Hair follicular keratinocyte (primary cell): ENCODE results near the genes FAM120A and FAM120AOS.

DNA sequence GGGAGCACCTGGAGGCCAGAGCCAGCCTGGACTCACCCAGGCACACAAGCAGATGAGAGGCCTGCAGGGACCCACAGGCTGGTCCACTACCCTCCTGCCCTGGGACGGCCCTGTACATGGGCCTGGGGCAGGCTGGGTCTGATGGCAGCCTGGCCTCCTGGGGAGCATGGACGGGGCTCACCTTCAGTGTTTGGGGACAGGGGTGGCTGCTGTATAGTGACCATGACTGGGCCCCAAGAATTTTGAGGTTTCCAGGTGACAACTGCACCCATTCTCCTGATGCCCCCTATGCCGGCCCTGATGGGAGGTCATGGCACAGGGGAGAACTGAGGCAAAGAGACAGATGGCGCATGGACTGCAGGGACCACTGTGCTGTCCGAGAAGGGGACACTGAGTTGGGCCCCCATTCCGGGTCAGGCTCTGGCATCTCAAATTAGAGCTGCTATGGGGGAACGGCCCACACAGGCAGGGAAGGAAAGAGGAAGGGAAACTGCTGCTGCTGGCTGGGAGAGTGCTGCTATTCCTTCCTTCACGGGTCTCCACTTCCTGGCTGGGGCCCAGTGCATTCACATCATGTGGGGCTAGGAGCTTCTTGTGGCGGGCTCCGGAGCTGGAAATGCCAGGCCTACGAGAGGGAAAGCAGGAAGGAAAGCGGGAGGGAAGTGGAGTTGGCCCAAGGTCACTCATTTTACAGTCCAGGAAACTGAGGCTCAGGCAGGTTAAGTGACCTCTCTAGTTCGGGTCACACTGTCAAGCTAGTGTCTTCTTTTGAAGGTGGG, 1.4 kb upstream of the CARD19 start:
- RAMPAGE, long total RNA, result no peak

- RAMPAGE, long total RNA, result no peak
These were observed 713 bp downstream of the WNK2 start for GRCh38 chr9:93184678-93185026.

DNA sequence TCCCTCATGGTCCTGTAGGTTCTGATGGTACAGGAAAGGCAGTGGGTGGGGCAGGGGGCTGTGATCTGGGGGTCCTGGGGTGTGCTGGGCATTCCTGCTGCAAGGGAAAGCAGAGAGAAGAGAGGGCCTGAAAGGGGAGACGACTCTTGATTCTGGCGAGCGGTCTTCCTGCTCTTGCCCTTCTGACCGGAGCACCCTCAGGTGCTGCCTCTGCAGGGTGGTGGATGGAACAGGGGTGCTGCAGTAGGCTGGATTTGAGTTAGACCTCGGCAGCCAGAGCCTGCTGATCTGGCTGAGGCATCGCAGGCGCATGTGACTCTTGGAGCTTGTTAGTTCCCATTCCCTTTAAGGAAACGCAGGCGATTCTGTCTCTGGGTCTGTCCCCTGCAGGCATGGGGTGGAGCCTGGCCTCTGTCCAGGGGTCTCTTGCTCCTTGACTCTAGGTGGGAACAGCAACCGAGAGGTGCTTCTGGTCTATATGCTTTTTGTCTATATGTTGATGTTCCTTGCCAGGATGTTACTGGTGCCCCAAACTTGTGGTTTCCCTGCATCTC, 3.0 kb downstream of the WNK2 start:
- RAMPAGE, long total RNA, result no peak

DNA sequence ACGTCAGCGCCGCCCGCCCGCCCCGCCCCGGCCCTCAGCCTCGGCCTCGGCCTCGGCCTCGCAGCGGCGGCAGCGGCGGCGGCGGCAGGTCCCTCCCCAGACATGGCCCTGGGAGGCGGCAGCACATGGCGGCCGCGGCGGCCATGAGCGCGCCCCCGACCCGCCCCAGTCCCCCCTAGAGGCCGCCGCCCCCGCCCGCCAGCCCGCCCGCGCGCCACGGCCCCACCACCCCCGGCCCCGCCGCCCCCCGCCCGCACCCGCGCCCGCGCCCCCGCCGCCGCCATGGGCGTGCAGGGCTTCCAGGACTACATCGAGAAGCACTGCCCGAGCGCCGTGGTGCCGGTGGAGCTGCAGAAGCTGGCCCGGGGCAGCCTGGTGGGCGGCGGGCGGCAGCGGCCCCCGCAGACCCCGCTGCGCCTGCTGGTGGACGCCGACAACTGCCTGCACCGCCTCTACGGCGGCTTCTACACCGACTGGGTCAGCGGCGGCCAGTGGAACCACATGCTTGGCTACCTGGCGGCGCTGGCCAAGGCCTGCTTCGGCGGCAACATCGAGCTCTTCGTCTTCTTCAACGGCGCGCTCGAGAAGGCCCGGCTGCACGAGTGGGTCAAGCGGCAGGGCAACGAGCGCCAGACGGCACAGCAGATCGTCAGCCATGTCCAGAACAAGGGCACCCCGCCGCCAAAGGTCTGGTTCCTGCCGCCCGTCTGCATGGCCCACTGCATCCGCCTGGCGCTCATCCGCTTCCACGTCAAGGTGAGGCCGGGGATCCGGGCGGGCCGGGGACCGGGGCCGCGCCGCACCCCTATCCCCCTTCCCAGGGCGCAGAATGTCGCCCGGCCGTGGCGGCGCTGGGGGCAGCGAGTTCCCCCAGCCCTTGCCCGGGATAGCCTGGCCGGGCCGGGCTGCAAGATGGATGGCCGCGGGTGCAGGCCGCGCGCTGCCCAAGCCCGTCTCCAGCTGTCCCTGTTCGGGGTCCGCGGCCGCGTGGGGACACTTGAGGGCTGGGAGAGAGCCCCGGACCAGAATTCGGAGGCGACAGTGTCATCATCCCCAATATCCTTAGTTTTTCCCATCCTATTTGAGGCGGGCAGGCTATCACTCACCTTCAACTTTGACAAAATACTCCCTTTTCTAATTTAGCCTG, at the start of gene FAM120A:
Gene FAM120A (plus strand): TSS at position 52 of the 1,147 bp plus-strand sequence.
- RAMPAGE, long total RNA, result no peak

DNA sequence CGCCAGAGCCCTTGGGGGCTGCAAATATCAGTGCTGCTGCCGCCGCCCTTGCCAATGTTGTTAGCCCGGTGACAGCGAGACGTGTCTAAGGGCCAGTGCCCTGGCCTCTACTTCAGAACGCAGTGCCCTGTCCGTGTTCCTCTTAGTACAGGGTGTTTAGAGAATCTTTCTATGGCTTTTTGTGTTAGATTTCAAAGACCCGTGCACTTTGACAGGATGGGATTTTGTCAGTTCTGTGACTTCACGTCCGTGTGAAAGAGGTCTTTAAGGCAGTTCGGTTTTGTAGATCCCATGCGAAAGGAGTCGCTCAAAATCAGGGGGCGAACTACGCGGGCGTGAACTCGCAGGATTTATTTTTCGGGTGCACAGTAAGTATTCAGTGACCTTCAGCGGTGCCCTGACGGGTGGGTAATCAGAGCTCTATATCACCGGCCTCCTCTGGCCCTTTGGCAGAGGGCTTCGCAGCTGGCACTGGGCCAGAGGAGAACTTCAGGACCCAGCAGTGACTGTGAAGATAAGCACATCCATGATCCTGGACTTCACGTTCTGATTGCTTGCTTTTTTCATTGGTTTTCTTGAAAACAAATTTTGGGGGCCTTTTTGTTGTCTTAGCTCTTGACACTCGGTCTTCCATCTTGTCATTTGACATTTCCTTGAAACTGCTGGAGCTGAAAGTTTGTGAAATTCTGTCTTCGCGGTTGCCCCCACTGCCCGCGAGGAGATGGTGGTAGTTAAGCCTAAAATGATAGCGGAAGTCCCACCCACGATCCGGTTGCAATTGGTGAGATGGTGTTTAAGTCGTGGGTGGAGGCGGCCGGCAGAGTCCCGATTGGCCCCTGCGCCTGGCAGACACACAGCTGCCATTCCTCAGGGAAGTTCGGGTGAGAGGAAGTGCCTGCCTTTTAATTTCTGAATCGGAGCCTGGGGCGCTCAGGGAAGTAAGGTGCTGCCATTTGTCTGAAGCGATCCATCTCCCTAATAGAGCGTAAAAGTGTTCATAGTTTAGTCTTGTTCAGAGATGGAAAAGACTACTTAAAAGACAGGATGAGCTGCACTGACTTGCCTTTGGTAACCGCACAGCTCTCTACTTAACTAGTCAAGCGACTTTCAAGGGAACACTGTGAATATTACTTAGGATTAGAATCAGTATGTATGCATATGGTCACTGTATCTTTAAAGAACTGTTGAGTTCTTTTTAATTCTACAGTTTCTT, at the start of gene FAM120AOS:
Gene FAM120AOS (minus strand): TSS at position 739 of the 1,213 bp plus-strand sequence.
- RAMPAGE, long total RNA, result no peak

DNA sequence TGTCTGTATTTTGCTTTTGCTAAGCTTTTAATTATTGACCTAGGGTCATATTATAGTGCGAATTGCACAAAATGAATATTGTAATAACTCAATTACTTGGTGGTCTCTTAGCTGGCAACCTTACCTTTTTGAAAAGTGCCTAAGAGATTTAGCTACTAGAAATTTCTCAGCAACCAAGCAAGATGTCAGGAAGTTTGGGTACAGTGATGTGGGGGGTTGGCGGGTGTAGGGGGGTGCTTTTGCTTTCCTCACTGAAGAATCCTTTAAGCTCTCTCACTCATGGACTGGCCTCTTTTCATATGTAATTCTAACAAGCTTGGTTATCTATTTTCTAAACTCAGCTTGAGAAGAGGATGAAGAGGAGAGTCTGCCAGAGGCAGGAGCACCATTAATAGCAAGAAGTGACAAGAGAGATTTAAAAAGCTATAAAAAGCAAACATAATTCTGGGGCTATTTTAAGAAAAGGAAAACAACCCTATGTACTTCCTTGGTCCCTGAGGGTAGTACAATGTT, 878 bp upstream of the FAM120AOS start:
- RAMPAGE, long total RNA, result no peak

DNA sequence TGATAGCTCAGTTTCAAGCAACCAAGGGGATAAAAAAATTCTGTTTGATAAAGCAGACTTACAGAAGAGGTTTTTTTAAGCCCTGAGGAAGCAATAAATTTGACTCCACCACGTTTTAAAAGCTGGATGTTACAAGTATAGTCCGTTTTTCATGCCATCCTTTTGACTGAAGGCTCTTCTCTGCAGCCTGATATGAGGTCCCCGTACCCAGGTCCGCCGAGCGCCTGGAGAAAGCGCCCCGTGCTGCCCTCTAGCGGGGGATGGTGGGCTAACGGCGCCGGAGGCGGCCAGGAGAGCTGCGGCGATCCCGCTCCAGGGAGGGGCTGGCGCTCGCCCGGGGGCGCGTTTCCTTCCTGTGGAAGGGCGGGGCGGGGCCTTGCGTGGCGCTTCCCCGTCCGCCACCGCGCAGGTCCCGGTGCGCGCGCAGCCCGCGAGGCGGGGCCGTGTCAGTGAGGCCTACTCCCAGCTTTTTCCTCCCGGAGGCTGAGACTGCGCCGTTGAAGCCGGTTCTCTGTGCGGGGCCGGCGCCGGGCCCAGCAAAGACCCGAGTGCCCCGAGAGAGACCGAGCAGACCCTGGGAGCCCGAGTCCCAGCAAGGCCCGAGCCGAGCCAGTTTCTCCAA, 10.0 kb upstream of the PHF2 start:
- RAMPAGE, long total RNA, result no peak

- RAMPAGE, long total RNA, result no peak
These were observed 85.0 kb downstream of the PHF2 start for GRCh38 chr9:93661158-93662045.

- RAMPAGE, long total RNA, result no peak
These were observed 97.1 kb downstream of the PHF2 start for GRCh38 chr9:93673528-93673911.

GRCh38 chr9:93677664-93678418, 101.5 kb downstream of the PHF2 start:
- RAMPAGE, long total RNA, result no peak

GRCh38 chr9:94031888-94032742, 52.1 kb upstream of the PTPDC1 start:
- RAMPAGE, long total RNA, result no peak

- RAMPAGE, long total RNA, result no peak
These were observed 23.9 kb downstream of the PTPDC1 start for GRCh38 chr9:94107915-94108884.

DNA sequence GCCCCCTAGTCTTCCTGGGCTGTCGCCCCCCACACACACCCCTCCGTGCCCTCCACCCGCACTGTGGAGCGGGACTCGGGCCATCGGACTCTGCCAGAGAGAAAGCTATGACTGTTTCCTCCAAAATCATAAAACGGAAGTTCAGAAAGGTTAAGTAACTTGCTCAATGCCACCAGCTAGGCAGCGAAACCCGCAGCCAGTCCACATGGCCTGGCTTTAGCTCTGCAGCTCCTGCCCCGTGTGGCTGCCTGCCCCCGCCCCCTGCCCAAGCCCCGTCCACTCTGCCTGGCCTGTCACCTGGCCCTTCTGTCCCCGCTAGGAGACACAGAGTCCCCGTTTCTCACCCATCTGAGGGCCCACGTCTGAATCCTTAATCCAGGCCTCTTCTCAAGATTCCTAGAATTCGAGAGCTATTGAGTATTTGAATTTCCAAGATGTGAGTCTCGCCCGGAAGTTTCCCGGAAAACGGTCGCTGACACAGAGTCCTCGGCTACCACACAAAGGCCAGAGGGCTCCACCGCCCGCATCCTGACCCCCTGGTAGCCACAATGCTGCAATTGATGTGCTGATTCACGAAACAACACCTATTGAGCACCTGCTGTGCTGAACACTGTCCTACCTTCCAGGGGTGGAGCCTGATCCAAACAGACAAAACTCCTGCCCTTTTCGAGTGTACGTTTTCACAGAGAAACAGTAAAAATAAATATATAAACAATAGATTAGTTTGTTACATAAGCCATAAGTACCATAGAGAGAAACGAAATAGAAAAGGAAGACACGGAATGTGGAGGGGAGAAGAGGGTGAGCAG, 586 bp upstream of the FBP1 start:
- RAMPAGE, long total RNA, result no peak

DNA sequence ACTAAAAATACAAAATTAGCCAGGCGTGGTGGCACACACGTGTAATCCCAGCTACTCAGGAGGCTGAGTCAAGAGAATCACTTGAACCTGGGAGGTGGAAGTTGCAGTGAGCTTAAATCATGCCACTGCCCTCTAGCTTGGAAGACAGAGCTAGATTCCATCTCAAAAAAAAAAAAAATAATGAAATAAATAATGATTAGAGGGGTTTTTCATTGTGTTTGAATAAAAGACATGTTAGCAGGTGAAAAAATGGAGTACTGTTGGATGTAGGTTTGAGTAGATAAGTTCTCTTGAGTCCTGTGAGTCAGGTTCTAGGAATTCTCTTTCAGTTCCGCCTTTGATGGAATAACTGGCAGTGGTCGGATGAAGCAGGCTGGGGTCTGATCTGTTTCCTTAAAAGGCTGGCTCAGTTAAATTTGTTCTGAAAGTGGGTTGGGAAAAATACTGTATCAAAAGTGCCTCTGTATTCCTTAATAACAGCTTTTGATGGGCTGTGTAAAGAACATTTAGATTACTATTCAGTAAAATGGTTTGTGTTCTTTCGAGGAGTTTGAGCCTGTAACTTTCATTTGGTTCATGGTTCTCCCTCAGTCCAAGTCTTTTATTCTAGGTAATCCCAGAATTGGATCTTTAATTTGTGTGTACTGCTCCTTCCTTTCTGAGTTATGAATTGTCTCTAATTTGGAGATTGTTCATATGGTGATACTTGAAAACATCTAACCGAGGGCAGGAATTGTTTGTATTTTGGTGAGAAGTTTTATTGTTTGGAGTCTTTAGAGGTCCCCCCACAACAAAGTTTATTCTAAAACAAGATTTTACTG, 73.4 kb downstream of the AOPEP start:
- RAMPAGE, long total RNA, result no peak

- RAMPAGE, long total RNA, result no peak
These were observed 118.6 kb downstream of the AOPEP start for GRCh38 chr9:94844938-94845662.

DNA sequence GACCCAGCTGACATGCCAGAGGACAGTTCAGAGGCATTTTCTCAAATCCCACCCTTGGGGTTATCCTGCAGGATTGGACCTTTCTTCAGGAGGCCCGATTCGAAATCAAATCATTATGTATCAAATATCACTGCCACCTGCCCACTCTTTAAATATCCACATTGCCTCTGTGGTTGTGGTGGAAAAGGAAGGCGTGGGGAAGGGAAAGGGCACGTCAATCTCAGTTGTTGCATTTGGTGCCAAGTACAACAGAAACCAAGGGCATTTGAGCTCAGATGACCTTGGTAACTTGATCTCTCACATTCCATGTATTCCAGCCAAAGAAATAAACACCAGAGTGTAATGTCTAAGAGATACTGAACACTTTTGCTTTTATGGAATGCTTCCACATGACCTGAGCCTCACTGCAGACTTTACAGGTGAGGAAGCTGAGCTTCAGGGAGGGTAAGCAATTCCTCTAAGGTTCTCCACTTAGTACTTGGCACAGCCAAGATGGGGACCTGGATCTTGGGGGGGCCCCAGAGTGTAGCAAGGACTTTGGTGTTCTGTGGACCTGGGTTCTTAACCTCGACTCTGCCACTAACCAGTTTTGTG, 224.4 kb downstream of the AOPEP start:
- RAMPAGE, long total RNA, result no peak

DNA sequence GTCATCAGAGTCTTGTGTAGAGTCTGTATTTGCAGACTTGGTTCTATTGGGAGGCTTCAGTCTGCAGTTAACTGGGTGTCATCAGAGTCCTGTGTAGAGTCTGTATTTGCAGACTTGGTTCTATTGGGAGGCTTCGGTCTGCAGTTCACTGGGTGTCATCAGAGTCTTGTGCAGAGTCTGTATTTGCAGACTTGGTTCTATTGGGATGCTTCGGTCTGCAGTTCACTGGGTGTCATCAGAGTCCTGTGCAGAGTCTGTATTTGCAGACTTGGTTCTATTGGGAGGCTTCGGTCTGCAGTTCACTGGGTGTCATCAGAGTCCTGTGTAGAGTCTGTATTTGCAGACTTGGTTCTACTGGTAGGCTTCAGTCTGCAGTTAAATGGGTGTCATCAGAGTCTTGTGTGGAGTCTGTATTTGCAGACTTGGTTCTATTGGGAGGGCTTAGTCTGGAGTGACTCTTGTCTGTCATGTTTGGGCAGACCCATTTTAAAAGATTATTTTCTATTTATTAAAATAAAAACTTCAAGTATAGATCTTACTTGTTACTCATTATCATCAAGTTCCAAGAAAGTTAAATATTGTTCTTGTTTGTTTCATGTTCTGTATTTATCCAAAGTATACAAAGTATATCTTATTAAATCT, 239.6 kb downstream of the AOPEP start:
- RAMPAGE, long total RNA, result no peak

DNA sequence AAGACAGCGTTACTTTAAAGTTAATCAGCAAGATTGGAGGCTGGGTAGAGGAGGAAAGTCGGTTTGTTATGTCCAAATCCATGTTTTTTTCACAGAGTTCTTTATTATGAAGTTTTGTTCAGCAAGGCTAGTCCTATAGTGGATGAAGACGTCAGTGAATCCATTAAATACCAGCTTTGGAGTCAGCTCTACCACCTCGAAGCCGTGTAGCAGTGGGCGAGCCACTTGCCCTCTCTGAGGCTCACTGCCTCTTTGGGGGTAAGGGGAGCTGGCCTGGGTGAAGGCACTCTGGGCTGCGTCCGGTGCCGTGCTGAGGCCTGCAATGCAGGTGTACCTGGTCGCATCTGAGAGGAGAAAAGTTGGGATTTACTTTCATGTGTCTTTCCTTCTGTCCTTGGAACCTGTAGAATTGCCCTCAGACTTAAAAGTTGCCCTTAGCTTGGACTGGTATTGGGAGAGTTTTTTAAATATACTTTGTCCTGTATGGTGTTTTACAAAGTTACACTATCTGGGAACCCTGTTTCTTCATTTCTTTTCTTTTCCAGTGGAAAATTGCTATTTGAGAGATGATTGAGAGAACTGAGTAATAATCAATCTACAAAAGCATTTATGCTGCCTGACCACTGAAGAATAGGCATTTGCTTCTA, 266.1 kb downstream of the AOPEP start:
- RAMPAGE, long total RNA, result no peak

- RAMPAGE, long total RNA, result no peak
These were observed 278.4 kb downstream of the AOPEP start for GRCh38 chr9:95004755-95005484.

DNA sequence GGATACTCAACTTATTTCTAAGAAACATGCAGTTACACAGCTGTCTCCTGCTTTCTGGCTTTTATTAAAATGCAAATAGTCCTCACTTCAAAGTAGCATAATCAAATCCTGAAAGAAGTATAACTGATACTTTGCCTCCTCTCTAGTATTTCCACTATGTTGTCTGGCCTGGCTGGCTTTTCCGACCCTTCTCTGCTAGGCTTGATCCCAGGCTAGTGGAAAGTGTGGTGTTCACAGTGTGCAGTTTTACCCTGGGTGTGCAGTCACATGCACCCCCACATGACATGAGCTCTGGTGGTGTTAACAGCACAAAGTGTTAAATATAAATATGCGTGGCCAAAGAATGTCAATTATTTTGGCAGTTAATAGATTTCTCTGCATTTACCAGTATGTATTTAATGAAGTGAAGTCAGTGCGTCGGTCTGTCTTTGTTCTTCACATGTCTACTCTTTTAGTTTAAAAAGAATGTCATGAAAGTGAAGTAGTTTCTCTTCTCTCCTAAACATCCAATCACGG, 286.6 kb downstream of the FANCC start:
- RAMPAGE, long total RNA, result no peak